ENCODE measurements around the genes RUSC2 and TESK1.

DNA sequence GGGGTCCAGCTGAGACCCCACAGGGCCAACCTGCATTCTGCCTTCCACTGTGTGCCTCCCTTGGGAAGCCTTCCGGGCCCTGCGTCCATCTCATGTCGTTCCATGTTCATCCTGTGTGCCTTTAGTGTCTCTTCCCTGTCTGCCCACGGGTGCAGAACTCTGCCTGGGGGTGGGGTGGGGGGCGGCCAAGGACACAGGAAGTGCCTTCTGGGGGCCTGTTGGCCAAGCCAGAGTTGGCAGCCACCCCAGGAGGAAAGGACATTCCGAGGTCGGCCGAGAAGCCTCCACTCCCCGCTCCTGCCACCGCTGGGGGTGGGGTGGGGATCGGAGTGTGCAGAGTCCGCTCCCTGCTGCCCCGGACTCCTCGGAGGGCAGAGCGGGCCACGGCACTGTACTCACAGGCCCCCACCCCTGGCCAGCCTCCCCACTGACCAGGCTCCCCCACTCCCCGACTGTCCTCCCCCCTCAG lies 30.0 kb downstream of the CNTFR start:
- RRBS = no CpG with 5 or more reads among the region's 17 CpGs

DNA sequence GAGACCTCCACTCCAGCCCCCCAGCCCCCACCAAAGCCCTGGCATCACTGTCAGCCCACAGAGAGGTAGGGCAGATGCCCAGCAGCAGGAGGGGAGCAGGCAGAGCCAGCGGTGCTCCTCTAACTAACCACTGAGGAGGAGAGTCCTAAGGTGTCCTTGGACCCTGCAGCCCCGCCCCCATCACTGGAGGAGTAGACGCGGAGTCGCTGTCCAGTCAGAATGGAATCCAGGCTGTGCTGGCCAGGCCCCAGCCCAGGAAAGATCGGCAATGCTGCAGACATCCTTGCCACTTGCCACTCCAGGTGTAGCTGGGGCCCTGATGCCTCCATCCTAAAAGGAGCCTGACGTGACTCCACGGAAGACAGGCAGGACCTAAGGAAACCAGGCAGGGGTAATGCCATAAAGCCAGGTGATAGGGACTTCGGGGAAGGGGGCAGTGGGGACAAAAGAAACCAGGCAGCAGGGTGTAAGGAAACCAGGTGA lies 12.5 kb downstream of the CNTFR start:
- RRBS = no CpG with 5 or more reads among the region's 9 CpGs

- RRBS = 1% methylated on average over 9 of the region's 25 CpGs
These were observed 3.5 kb upstream of the CNTFR start for GRCh38 chr9:34592966-34593385.

GRCh38 chr9:34809407-34810135 lies 80.3 kb upstream of the FAM205A start:
- RRBS = 28% methylated on average over 8 of the region's 64 CpGs

DNA sequence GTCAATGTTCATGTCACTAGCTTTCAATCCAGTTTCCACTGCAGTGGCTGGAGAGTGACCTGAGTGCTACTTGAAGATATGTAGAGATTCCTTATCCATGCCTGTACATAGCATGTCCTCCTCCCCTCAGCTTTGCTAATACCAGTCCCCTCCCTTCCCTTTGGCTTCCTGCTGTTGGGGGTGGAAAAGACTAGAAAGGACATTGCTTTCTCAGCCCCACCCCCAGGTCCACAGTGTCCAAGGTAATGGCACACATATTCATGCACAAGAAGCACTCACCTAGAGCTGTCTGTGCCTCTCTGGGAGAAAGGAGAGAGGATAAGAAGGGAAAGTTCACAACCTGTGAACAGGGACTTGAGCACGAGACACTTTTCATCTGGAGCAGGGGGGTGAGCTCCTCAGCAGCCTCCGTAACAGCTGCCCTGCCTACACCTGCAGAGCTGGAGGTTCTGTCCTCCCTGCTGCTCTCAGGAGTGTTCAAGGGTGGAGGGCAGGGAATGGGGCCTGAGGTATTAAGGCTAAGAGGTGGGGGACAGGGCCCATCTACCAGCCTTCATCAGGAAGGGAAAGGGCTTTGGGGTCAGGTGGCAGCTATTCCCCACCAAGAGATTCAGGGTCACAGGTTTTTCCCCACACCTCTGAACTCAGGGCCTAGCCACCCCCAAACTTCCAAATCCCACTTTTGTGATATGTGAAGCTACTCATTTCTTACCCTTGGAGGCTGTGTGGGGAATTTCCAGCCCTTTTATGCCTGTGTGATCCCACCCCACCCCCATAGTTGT lies 8.1 kb downstream of the DNAJB5 start:
- RRBS = no CpG with 5 or more reads among the region's 2 CpGs

DNA sequence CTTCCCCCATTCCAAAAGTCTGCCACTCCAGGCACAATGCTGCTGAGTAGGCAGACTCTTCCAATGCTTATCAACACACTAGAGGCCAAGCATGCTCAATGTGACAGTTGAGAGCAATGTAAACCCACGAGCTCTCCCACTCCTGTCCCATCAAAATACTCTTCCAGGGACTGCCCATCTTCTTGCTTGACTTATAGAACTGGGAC lies 2.3 kb downstream of the VCP start:
- RRBS = no CpG with 5 or more reads among the region's 1 CpG

- RRBS = no CpG with 5 or more reads among the region's 8 CpGs
These were observed 24.6 kb downstream of the UNC13B start for GRCh38 chr9:35186255-35186907.

GRCh38 chr9:35258318-35258865 lies 96.6 kb downstream of the UNC13B start:
- RRBS = no CpG with 5 or more reads among the region's 3 CpGs

GRCh38 chr9:35489326-35490427 lies at the start of gene RUSC2:
TSS of gene RUSC2 (plus strand) at chr9:35490111.
- RRBS = 3% methylated on average over 20 of the region's 87 CpGs

GRCh38 chr9:35517700-35518582 lies 28.0 kb downstream of the RUSC2 start:
- RRBS = no CpG with 5 or more reads among the region's 4 CpGs

- RRBS = 1% methylated on average over 39 of the region's 78 CpGs
These were observed at the start of gene TESK1 for GRCh38 chr9:35604991-35605675. TSS of gene TESK1 (plus strand) at chr9:35605262.

DNA sequence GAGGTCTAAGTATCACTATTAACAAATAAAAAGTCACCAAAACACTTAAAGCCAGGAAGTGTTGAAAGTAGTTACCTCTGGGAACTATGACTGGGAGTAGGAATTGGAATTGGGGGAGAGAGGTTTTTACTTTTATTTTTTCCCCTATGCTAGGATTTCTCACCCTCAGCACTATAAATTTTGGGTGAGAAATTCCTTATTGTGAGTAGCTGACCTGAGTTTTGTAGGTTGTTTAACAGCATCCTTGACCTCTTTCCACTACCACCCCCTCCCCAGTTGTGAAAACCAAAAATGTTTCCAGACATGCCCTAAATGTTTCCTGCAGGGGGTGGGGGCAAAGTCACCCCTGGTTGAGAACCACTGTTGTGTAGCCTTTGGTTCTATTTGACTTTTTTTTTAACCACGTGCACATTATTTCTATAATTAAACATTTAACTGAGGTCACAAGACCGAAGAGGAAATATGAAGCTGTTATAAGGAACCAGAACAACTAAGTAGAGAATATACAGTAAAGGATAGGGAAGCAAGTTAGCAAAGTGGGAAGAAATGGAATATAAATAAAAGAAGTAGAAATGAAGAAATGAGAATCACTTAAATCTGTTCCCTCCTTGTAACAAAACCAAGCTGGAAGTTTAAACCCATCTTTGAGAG lies 14.7 kb downstream of the SIT1 start:
- RRBS = no CpG with 5 or more reads among the region's 2 CpGs

DNA sequence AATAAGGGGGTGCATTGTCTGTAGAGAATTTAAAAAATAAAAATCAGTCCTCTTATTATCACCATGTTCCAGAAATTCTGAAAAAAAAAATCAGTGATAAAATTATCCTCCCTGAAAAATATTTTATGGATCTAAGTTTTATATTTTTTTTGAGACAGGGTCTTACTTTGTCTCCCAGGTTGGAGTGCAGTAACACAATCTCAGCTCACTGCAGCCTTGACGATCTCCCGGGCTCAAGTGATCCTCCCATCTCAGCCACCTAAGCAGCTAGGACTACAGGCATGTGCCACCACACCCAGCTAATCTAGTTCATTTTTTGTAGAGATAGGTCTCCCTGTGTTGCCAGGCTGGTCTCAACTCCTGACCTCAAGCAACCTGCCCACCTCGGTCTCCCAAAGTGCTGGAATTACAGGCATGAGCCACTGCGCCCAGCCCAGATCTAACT lies 1.1 kb upstream of the SIT1 start:
- RRBS = no CpG with 5 or more reads among the region's 4 CpGs

- RRBS = no CpG with 5 or more reads among the region's 16 CpGs
These were observed 6.2 kb downstream of the CA9 start for GRCh38 chr9:35679593-35680602.

DNA sequence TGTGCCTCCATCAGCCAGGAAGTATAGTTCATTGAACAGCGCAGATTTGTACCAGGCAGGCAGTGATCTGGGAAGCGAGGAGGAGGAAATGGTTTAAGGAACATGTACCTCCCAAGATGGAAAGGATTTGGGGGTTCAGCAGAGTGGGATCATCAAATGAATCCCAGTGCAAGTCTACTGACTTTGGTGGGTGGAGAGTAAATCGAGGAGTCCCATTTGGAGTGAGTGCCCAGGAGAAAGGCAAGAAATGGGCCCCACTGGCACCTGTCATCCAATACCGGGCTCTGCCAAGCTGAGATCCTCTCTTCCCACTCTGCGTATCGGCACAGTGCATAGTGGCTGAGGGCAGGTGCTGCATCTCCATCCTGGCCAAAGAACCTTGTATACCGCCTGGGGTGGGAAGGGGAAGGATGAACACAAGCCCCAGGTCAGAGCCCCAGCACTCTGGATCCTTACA lies 7.3 kb downstream of the CREB3 start:
- RRBS = no CpG with 5 or more reads among the region's 7 CpGs

- RRBS = no CpG with 5 or more reads among the region's 44 CpGs
These were observed 17.3 kb downstream of the TMEM8B start for GRCh38 chr9:35846165-35846833.

DNA sequence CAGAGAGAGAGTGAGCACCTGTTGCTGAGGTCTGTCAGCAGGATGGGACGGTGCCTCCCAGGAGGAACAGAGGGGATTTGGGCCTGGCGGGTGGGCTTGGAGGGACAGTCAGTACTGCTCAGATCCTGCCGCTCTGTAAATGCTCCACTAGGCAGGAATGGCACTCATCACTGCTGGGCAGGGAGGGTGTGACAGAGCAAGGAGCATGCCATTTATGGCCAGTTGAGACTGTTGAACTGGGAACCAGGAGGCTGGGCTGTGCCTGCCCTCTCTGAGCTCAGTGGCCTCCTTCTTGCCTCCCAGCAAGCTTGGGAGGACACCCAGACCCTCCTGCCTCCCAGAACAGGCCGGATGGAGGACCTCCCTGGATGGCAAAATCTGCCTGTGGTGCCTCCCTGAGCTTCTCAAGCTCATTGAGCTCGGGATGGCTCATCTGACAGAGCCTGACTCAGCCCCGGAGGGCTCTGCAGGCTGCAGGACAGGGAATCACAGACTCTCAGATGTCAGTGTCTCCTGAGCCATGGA lies 749 bp upstream of the HRCT1 start:
- RRBS = no CpG with 5 or more reads among the region's 6 CpGs

- RRBS = no CpG with 5 or more reads among the region's 8 CpGs
These were observed 11.0 kb downstream of the SPAAR start for GRCh38 chr9:35920006-35920917.

GRCh38 chr9:35945691-35946220 lies 12.2 kb downstream of the OR2S2 start:
- RRBS = no CpG with 5 or more reads among the region's 10 CpGs

- RRBS = no CpG with 5 or more reads among the region's 4 CpGs
These were observed 14.2 kb downstream of the GLIPR2 start for GRCh38 chr9:36150520-36151257.

All from GM12891 (cell line).